Natural killer cell (primary cell): ENCODE data around the genes SLC22A5, IRF1, IL13 and VDAC1.

DNA sequence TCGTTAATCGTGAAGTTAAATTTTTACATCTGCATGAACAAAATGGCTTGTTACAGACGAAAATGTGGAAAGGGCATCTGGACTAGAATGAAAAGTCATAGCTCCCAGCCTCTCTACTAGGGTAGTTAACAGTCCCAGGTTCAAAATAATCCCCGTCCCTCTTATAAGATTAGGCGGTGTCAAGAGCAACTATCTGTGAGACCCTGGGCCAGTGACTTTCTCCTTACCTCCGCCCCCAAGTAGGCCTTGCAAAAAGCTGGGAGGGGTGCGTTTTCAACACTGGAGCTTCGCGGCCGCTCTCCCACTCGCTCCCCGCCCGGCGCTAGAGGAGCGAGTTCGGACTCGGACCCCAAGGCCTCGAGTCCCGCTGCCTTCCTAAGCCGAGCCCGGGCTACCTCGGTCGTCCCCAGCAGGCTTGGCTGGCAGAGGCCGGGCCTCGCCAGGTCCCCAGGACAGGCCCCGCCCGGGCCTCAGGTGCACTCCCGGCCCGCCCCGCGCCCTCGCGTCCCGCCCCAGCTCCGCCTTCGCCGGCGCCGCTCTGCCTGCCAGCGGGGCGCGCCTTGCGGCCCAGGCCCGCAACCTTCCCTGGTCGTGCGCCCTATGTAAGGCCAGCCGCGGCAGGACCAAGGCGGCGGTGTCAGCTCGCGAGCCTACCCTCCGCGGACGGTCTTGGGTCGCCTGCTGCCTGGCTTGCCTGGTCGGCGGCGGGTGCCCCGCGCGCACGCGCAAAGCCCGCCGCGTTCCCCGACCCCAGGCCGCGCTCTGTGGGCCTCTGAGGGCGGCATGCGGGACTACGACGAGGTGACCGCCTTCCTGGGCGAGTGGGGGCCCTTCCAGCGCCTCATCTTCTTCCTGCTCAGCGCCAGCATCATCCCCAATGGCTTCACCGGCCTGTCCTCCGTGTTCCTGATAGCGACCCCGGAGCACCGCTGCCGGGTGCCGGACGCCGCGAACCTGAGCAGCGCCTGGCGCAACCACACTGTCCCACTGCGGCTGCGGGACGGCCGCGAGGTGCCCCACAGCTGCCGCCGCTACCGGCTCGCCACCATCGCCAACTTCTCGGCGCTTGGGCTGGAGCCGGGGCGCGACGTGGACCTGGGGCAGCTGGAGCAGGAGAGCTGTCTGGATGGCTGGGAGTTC lies at the start of gene SLC22A5:
Gene SLC22A5 (plus strand): TSS at position 521 of the 1,140 bp plus-strand sequence.
- PRO-cap = bidirectional peak, plus-strand start at position 610 of the sequence, minus-strand start at position 415 of the sequence; bidirectional peak, plus-strand start at position 775 of the sequence, minus-strand start at position 766 of the sequence

- PRO-cap = no peak
These were observed 18.8 kb downstream of the SLC22A5 start for GRCh38 chr5:132388137-132388898.

- PRO-cap = no peak
These were observed 48.4 kb downstream of the SLC22A5 start for GRCh38 chr5:132417633-132418520.

DNA sequence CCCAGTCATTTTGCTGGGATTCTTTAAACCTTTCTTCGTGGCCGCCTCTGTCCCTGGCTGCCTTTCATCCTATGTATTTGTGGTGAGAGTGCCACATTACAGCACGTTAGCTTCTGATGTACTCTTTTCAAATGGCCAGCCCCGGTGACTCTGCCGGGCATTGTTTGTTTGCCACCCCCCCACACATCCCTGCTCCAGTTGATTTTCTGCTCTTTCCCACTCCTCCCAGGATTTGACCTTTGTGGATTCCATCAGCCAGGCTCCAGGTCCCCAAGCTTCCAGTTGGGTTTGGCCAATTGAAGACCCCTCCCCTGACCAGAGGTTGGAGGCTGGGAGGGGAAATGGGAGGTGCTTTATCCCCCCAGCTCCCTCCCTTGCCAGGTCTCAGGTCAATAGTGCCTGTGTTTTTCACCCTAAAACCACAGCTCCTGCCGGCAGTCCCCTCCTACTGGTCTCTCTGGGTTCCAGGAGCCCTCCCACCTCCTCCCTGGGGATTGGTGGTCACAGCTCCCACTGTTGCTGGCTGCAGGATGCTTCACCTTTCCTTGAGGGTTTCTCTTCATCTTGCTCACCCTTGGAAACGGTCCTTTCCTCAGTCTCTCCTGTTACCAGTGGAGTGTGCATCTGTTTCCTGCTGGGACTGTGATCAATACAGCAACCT lies 34.9 kb downstream of the IRF1 start:
- PRO-cap = no peak

DNA sequence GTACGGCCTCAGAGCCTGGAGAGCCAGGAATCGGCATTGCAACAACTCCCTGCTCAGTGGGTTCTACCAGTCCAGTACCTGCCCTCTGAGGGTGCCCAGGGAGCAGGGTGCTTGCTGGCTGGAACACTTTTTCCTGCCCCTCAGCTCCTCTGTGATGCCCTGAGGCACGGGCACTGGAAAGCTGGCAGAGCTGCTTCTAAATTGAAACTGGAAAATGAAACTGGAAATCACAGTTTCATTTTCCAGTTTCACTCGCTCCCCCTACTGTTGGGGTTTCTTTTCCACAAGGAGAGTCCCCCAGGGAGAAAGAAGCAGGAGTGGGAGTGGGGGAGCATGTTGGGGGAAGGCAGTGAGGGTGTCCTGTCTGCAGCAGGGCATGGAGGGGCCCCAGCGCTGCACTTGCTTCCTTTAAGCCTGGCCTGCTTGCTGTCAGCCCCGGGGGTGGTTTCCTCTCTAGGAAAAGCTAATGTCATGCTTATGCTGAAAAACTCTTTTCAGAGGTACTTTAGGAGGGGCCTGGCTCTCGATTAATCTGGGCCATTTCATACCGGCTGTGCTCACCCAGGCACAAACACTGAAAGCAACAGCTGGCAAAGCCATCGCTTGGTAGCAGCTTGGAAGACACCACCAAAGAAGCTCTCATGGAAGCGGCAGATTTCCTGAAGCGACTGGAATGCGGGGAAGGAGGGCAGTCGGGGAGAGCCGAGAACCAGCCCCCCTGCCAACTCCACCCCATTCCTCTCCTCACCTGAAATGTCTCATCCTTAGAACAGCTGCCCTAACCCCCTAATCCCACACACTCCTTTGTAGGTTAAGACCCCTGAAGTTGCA lies 26.2 kb downstream of the IRF1 start:
- PRO-cap = bidirectional peak, plus-strand start at position 545 of the sequence, minus-strand start at position 455 of the sequence; bidirectional peak, plus-strand start outside the sequence, minus-strand start at position 753 of the sequence

DNA sequence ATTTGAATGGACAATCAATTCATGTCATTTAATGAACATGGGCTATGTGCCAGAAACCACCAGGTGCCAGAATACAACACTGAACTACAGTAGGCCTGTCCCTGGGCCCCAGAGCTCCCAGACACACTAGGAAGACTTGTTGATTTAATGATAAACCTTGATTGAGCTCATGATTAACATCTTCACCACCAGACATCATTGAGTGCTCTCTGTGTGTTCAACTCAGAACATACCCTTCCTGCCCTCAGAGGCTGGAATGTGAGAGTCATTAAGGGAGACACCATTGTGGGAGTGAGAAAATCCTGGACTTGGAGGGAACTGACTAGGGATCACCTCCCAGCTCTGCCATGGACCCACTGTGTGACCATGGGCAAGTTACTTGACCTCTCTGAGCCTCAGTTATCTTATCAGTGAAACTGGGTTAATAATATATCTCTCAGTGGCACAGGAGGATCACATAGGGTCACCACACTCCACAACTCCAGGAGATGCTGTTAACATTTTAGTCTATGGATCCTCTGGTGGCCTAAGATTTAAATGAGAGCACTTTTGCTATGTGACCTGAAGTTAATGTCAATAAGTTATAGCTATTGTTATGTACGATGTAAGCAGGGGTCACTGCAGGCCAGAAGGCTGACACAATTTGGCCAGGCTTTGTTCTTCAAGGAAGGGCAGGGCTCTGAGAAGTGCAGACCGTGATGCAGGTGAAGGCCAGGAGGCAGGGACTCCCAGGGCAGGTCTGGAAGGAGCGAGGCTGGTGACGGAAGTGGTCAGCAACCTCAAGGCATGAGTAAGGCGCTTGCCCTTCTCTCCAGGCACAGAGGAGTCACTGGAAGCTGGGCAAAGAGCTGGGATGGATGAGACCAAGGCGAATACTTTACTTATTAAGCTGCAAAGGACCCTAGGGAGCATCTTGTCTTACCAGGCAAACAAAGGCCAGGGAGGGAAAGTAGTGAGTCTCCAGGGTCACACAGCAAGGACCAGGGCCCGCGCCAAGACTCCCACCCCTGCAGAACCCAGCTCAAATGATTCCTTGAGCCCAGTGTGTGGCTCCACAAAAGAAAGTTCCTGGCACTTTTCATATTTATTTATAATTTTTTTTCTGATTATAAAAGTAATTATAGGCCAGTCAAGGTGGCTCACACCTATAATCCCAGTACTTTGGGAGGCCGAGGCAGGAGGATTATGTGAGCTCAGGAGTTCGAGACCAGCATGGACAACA lies 18.8 kb downstream of the IRF1 start:
- PRO-cap = no peak

DNA sequence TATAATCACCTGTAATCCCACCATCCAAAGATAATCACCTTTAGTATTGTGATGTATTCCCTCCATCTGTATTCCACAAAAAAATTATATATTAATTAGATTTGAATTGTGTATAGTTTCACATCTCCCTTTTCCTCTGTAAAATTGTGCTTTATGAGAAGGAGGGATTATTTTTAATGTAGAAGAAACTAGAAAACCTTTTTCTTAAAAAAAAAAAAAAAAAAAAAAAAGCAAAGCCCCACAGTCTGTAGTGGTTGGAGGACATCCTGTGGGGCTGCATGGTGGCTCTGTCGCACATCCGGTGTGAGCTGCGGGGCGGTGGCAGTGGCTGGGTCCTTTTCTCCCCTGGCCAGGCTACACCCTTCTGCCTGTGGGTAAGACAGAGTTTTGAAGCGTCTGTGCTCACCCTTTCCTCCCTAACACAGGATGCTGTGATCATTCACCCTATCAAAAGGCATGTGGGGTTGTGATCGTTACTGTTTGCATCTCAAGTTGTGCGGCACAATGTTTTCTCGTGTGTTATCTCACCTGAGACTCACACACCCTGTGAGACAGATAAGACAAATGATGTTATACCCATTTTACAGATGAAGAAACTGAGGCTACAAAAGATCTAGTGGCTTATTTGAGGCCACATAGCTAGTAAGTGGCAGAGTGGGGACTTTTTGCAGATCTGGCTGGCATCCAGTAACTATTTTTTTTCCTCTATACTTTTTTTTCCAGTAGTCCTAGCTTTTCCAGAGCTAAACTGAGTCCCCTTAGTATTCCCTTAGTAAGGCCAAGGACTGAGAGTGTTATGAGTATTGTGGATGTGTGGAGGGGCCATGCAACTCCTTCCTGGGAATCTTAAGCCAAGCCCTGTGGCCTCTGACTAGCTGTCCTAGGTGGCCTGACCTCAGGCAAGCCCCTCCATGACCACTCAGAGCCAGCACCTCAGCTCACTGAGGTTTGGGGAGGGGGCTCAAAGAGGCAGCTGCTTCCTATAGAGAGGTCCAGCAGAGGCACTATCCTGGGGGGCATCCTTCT lies 17.5 kb downstream of the IRF1 start:
- PRO-cap = bidirectional peak, plus-strand start at position 372 of the sequence, minus-strand start at position 366 of the sequence; bidirectional peak, plus-strand start at position 450 of the sequence, minus-strand start at position 423 of the sequence

GRCh38 chr5:132489856-132490883 lies at the start of gene IRF1:
Gene IRF1 (minus strand): TSS chr5:132490773.
- PRO-cap = bidirectional peak, plus-strand start at chr5:132490531, minus-strand start at chr5:132490241; bidirectional peak, plus-strand start at chr5:132490906, minus-strand start at chr5:132490773

DNA sequence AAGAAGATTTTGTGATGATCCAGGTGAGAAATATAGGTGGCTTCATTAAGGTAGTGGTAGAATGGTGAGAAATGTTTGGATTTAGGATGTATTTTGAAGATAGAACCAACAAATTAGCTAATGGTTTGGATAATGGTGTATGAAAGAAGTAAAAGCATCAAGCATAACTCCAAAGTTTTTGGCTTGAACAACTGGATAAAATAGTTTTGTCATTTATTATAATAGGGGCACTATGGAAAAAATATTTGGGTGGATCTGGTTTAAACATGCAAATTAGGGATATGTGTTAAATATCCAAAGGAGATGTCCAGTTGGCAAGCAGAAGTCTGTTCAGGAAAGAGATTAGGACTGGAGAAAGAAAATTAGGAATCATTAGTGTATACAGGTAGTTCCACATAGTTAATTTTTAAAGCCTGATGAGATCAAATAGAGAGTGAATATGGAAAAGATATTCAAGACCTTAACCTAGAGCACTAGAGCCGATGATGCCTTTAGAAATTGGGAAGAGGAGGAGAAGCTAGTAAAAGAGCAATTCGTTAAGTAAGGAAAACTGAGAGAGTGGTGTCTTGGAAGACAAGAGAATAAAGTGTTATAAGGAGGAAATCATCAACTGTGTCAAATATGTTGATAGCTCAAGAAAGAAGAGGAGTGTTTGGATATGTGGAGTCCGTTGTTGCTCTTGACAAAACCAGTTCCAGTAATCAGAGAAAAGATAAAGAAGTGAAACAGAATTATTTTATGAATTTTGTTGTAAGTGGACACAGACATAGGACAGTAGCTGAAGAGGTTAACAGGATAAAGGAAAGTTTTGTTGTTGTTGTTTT lies 5.8 kb downstream of the RAD50 start:
- PRO-cap = no peak

DNA sequence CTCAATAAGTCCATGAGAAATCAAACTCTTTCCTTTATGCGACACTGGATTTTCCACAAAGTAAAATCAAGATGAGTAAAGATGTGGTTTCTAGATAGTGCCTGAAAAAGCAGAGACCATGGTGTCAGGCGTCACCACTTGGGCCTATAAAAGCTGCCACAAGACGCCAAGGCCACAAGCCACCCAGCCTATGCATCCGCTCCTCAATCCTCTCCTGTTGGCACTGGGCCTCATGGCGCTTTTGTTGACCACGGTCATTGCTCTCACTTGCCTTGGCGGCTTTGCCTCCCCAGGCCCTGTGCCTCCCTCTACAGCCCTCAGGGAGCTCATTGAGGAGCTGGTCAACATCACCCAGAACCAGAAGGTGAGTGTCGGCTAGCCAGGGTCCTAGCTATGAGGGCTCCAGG lies at the start of gene IL13:
Gene IL13 (plus strand): TSS at position 177 of the 407 bp plus-strand sequence.
- PRO-cap = no peak

GRCh38 chr5:132753181-132753634 lies 6.0 kb downstream of the CCNI2 start:
- PRO-cap = no peak

DNA sequence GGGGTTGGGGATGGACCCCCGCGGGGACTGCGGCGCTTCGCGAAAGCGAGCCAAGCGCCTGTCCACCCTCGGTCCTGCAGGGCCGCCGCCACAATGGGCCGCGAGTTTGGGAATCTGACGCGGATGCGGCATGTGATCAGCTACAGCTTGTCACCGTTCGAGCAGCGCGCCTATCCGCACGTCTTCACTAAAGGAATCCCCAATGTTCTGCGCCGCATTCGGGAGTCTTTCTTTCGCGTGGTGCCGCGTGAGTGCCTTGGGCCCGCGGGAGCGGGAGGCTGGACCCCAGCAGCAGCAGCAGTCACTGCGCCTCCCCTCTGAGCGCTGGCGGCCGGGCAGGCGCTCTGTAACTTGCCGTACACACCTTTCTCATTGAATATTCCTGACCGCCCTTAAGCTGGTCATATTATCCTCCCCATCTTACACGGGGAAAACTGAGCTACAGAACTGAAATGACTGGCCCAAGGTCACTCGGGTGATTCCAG lies 389 bp downstream of the UQCRQ start:
- PRO-cap = bidirectional peak, plus-strand start at position 224 of the sequence, minus-strand start at position 95 of the sequence

DNA sequence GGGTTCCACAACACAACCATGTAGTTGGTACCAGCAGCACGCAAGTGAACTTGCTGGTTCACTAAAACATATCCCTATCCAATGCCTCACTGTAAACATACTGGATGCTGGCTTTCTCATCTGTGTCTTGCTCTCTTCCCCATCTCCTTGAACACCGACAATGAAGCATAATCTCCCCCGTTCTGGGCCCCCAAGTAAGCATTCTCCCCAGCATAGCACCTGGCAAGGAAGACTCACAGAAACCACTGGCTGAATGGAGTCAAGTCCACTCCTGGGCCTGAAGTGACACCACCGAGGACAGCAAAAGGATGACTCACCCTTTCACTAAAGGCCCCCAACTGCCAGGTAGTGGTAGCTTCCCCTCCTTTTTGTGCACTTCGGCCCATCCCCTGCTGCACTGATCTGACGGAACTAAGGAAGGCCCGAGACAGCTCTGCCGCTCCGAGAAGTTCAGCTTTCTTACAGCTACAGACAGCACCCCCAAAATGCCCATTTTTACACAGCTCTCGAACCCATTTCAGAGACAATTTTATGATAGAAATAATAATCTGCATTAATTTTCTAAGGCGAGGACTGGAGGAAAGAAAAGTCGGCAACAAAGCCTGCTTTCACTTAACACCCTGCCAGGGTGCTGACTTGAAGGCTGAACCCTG lies 9.4 kb downstream of the VDAC1 start:
- PRO-cap = no peak

- PRO-cap = no peak
These were observed 1.4 kb downstream of the VDAC1 start for GRCh38 chr5:134003426-134003798.

DNA sequence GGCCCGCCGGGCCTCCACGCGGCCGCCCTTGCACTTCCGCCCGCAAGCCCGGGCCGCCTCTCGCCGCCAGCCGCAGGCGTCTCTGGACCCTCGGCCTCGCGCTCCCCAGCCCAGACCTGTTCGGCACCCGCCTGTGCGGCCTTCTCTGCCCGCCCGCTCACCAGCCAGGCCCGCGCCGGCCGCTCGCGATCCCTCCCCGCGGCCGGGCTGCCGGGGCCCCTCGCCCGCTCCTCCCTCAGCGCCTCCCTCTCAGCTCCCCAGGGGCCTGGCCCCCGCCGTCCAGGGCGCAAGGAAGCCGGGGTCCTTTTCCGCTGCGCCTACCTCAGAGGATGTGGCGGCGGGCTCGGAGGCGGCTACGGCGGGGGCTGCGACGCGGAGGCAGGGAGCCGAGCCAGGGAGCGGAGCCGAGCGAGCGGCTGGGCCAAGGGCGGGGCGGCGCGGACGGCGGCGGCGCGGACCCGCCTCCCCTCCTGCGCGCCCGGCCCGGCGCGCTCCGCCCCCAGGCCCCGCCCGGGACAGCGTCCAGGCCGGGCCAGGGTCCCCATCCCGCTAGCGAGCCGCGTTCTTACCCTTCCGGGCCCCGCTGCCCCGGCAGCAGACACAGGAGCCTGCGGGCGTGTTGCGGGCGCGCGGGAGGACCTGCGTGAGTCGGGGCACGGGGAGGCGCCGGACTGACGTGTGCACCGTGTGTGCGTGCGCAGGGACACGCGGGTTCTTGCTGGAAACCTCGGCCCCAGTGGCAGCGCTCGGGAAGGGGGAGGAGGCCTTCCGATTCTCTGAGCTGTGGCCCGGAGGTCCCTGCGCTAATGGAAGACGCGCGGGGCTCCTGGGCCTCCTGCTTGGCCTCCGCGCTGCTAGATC lies at the start of gene VDAC1:
Gene VDAC1 (minus strand): TSS at position 650 of the 861 bp plus-strand sequence.
- PRO-cap = bidirectional peak, plus-strand start at position 779 of the sequence, minus-strand start at position 567 of the sequence

DNA sequence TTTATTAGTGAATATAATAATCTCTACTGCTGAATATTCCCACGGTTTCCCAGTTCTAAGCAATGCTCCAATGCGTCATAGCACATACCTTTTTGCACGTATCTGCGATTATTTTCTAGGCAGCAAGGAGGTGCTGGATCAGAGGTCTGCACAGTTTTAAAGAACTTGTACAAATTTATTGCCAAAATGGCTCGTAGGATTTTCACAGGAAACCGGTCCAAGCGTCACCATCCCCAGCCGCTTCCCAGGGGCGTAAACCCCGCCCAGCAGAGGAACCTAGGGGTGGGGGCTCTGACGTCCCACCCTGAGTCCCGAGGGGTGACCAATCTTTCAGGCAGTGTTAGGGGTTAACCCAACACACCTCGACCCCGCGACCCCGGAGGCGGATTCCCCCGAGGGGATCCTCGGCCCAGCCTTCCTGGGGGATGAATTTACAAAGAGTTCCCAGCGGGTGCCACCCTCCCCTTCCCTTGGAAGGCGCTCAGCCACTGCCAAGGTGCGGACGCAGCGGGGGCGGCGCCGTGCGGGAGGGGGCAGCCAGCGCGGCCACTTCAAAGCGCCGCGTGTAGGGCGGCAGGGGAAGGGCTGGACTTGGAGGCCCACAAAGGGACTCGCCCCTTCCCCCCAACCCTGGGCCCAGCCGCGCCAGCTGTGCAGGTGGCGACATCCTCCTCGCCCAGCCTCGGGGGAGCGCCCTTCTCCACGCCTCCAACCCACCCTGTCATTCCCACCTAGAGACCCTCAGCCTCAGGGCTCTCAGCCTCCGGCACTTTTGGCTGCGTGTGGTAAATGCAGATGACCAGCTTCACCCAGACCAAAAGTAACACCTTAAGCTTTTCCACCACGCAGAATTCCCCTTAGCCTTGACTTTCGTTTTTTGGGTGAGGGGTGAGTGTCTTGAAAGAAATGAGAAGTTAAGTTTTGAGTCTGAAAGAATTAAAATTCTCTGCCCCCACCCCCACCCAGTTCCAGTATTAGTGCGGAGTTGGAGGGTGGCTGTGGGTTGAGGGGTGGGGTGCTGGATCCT lies 43.4 kb upstream of the TCF7 start:
- PRO-cap = no peak

- PRO-cap = no peak
These were observed 12.8 kb downstream of the TCF7 start for GRCh38 chr5:134127053-134127942.

DNA sequence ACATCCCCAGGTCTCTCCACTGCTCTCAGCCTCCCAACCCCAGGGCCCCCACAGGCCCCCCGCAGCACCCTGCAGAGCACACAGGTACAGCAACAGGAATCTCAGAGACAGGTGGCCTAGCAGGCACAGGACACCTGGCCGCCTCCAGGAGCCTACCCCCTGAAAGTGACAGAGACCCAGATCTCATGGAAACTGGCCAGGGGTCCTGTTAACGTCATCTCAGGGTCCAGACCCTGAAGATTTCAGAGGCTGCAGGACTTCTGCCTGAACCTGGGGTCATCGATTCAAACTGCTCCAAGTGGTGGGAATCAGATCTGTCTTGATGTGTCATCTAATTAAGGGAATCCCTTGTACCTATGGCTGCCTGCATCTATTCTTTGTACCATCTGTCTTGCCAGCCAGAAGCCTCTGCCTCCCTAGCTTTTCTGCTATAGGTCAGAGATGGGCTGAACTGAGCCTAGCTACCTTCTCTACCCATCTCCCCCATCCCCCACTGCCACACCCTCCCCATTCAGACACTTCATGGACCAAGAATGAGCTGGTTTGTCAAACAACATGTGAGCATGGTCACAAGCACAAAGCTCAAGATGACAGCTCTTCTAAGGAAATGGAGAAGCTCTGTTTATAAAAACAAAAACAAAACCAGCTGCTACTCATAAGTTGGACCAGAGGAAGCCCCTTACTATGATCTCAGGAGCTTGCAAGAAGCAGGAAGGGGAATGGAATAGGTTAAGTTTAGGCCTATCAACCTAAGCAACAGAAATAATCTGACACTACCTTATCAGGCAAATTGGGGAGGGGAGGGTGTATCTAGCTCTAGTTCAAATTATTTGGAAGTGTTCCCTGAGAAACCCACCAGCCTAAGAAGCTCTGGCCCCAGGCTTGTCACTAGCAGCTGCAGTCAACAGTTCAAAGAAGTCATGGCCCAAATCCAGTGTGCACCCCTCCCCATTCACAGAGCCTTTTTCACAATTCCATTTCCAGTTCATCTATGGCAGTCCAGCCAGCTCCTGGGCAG lies 30.0 kb downstream of the SKP1 start:
- PRO-cap = no peak

DNA sequence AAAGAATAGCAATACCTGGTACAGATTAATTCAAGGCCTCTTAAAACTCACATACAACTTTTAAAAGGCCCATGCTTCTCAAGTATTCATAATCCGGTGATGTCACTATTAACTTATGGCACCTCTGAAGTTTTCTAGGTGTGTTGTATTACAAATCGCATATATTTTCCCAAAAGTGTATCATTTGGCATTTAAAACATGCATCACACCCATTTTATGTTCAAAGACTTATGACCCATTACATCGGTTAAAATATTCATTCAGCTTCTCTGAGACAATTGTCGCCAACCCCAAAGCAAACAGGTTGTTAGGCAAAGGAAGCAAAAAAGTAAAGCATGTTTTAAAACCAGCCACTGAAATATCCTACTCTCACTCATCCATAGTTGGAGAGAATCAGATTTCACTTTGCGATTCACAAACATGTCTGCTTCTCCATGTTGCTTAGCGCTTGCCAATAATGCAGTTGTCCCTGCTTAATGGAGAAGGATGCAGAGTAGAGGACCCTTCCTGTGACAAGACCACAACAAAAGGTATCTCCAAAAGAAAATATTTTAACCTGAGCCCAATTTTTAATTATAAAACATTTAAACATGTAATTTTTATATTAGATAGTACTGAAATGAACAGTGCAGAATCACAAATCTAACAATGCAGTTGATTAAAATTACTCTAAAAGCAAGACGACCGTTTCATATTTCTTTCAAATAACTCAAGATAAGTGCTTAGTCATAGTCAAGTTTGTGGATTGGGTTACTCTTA lies 1.7 kb downstream of the SKP1 start:
- PRO-cap = no peak

DNA sequence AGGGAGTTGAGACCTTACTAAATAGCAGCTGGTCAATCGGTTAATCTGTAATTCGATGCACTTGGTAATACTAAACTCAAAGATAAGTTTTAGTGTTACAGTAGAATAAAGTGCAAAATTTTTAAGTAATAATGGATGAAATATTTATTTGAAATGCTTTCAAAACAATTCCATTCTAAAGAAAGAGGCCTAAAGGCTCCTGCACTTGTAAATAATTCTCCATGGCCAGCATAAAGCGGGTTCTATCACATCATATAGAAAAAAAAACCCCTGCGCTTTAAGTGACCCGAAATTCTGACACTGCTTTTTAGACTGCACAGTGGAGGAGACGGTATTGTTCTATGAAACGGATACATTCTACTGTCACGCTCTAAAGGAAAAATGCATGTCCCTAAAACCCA lies 1.1 kb downstream of the SKP1 start:
- PRO-cap = no peak